NB4 (cell line): ENCODE results near the gene REP15.

DNA sequence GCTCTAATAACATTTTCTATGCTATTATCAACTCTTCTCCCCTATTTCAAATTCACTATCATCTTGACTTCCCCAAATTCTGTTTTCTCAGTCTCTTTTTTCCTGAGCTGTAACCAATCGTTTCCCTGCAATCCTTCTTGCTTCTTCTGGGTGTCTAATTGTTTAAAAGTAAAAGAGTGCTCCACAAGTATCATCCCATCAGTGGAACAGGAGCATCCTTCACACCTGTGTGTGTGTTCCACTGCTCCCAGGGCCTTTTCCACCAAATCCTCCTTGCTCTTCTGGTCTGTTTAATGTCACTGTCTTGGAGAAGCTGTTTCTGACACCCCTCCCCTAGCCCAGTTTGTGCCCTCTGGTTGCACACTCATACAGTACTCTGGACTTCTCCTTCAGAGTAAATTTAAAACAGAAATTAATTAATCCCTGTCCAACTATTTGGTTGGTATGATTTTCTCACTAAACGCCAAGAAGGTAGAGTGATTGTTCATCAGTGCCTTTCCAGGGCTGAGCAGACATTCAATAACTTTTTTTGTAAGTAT, 315.7 kb downstream of the SSPN start:
- RRBS: no CpG with 5 or more reads among the region's 2 CpGs

DNA sequence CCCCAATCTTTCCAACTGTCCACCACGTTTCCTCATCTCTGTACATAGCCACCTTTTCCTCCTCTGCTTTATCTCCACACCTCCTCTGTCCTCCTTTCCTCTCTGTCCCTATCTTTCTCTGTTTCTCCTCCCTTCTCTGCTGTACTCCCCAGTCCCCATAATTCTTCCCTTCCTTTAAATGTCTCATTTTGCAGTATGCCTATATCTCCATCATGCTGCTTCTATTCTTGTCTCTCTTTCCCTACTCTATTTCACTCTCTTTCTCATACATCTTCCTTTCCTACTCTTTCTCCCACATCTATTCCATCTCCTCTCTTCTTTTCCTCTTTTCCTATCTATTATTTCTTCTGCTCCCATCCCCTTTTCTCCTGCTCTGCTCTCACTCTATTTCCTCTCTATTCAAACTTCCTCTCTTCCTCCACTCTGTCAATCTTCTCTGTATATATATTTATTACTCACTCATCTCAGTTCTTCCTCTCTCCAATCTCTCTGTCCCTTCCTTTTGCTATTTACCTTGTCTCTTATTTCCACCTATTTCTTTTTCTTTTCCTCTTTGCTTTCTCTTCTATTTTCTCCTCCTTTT, 232.5 kb downstream of the ITPR2 start:
- RRBS: no CpG with 5 or more reads among the region's 1 CpG

- RRBS: no CpG with 5 or more reads among the region's 6 CpGs
These were observed 206.6 kb downstream of the ITPR2 start for GRCh38 chr12:26626316-26626945.

DNA sequence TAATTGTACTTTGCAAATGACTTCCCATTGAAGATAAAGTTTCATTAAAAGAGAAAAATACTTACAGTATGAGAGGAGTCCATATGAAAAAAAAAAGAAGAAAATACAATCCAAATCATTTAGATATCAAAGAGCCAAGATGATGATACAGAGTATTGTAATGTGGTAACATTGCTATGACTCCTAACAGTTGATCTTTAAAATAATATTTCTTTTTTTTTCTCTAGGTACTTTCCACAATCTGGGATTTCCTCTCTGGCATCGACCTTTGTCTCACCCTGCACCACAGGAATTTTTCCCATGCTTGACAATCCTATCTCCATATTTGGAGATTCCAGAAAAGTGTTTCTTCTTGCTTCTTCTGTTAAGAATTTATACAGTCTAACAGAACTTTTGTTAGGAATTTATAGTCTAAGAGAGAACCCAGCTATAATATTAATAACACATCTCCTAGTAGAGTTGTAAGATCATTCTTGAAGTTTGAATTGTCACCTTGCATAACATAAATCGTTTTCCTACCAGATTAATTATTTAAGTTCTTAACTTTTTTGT, 184.4 kb downstream of the ITPR2 start:
- RRBS: no CpG with 5 or more reads among the region's 2 CpGs

- RRBS: no CpG with 5 or more reads among the region's 11 CpGs
These were observed 96.0 kb downstream of the ITPR2 start for GRCh38 chr12:26736942-26737421.

GRCh38 chr12:26830513-26831858, 2.0 kb downstream of the ITPR2 start:
- RRBS: no CpG with 5 or more reads among the region's 15 CpGs

DNA sequence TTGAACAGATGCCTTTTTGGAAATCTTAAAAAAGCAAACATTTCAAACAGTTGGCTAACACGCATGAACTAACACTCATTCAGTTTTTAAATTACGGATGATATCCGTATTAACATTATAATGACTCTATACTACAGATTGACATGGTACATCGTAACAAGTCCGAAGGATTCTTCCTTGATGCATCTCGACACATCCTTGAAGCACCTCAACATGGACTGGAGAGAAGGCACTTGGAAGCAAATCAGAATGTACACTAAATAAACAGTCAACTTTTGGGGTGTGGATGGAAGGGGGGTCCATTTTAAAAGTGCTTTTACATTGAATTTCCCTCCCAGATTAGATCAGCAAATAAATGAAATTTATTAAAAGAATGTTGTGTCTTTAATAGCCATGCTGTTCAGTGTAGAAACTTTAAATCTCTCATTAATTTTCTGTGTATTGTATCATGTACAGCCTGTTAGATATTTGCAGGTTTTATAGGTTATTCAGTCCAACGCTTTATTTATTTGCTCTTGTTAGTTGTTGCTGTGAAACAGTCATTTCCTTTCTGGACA, 22.2 kb downstream of the FGFR1OP2 start:
- RRBS: no CpG with 5 or more reads among the region's 7 CpGs

GRCh38 chr12:27012561-27012863, 1.7 kb downstream of the TM7SF3 start:
- RRBS: no CpG with 5 or more reads among the region's 8 CpGs

DNA sequence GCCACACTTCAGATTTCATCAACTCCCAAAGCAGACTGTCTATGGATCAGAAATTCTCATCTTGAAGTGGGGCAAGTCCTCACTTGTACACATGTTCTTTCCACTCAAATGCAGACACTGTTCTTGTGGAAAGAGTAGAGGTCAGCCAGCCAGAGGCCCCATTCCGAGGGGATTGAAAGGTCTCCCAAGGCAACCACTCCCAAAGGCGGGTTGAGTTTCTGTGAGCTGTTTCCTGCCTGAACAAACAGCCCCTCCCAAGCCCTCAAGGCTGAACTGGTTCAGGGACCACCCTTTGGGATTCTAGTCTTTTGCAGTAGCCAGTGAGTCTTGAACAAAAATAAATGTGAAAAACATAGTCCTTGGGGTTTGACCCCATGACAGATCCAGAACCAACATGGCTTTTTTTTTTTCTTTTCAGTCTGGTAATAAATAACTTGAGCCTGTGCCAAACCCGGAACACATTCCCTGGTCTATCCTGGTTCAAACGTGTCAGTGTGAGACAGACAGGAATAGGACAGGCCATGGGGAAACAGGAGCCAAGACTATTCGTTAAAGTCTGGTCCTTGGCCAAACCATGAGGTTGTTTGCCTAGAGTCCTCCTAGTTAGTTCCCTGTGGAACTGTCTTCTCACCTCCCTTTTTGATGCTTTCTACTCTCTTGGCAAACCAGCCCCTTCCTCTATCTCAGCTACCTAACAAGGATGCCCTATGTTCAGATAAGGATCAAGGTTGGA, 17.6 kb upstream of the STK38L start:
- RRBS: no CpG with 5 or more reads among the region's 5 CpGs

DNA sequence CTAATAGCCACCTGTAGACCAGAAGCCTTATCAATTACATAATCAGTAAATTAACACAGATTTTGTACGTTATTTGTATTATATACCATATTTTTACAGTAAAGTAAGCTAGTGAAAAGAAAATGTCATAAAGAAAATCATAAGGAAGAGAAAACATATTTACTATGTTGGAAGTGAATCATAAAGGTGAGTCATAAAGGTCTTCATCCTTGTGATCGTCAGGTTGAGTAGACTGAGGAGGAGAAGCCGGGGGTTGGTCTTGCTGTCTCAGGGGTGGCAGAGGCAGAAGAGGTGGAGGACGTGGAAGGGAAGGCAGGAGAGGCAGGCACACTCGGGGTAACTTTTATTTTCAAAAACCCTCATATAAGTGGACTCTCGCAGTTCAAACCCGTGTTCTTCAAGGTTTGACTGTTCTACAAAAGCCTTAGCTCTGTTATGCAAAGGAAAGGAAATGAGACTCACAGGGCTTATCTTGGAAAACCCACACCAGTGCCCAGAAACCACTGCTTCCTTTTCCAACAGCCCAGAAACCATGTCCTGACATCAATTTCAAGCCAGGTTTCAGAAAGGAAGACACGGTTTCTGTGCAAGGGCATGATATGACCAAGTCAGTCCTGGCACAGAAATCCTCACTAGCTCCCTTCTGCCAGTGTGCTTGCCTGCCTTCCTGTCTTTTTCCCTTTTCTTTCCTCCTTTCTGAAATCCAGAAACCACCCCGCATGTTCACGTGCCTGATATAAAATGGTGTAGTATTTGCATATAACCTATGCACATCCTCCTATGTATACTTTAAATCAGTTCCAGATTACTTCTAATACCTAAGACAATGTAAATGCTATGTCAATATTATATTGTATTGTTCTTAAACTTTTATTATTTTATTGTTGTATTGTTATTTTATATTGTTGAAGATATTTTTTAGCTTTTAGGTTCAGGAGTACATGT, 14.1 kb downstream of the SMCO2 start:
- RRBS: no CpG with 5 or more reads among the region's 10 CpGs

DNA sequence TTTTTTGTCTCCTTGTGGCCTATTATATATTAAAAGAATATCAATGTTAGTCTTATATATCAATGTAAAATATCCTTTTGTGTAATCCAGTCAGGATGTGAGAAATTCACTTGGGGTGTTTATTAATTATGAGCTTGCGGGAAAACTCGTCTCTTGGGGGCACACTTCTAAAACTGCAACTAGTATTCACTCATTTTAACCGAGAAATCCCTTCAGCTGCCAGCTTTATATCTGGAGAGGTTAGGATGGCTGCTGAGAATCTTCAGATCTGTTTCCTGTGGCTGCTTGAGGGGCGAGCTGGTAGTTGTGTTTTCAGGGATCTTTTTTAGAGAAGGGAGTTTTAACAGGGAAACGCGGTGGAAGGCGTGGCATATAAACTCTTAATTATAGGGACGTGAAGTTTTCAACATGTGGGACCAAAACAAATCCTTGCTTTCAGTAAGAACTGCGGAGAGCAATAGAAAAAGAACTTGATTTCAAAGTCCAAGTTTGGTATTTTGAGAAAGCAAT, 832 bp downstream of the PPFIBP1 start:
- RRBS: no CpG with 5 or more reads among the region's 9 CpGs

DNA sequence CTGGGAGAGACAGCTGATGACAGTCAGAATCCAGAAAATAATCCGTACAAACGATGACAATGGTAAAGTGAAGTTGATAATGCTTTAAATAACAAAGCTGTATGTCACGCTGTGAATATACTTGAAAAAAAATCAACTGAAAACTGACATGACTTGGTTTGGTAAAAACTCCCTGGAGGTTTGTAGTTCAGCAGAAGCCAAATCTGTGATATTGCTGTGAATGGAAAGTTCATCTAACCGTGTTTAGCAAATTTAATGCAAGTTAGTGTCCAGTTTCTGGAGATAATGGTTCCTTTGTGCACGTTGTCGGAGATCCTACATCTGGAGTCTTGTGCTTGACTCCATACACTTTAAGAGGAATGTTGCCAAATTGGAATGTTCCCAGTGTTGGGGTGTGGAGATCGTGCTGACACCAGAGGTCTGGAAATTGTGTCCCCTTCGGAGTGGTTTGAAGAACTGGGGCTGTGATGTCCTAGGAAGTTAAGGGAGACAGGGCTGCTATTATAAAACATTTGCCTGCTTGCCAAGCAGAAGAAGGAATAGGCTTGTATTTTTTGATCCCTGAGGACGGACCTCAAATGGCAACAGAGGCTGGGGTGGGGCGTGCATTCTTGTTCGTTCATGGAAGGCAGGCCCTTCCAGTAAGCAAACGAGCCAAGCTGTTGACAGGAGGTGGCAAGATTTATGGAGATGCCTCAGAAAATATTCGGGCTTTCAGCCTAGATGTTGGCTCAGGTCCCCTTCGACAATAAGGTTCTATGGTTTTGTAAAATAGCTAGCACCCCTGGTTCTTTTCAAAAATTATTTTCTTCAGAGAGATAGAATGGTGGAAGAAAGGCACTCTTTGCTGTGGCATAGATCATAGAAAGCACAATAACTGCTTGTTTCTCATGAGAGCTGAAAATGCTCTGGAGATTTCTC, 30.7 kb downstream of the PPFIBP1 start:
- RRBS: no CpG with 5 or more reads among the region's 14 CpGs

- RRBS: no CpG with 5 or more reads among the region's 3 CpGs
These were observed 48.7 kb upstream of the REP15 start for GRCh38 chr12:27647535-27648052.

DNA sequence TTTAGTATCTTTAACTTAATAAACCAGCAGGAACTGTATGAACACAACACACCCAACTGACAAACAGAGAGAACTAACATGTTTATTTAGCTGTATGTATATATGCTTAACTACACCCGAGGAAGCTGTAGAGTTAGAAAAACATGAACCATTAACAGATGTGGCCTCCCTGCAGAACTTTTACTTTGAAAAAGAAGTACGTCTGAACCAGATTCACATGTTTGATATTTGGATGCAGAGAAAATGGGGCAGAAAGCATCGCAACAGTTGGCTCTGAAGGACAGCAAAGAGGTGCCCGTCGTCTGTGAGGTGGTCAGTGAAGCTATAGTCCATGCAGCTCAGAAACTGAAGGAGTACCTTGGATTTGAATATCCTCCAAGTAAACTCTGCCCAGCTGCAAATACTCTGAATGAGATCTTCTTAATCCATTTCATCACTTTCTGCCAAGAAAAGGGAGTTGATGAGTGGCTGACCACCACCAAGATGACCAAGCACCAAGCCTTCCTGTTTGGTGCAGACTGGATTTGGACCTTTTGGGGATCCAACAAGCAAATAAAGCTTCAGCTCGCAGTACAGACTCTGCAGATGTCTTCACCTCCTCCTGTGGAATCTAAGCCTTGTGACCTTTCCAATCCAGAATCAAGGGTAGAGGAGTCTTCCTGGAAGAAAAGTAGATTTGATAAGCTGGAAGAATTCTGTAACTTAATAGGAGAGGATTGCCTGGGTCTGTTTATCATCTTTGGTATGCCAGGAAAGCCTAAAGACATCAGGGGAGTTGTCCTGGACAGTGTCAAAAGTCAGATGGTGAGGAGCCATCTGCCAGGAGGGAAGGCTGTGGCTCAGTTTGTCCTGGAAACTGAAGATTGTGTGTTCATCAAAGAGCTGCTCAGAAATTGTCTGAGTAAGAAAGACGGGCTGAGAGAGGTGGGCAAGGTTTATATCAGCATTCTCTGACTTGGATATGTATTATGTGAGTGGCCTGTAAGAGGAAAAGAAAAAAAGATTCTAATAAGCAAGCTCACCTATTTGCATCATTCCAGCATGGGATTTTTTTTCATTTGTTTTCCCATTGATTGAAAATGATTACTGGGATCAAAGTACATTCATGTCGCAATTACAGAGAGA, at the start of gene REP15:
Gene REP15 (plus strand): TSS at position 128 of the 1,125 bp plus-strand sequence.
- RRBS: no CpG with 5 or more reads among the region's 8 CpGs

GRCh38 chr12:27802315-27802851, 22.3 kb upstream of the MANSC4 start:
- RRBS: no CpG with 5 or more reads among the region's 4 CpGs

DNA sequence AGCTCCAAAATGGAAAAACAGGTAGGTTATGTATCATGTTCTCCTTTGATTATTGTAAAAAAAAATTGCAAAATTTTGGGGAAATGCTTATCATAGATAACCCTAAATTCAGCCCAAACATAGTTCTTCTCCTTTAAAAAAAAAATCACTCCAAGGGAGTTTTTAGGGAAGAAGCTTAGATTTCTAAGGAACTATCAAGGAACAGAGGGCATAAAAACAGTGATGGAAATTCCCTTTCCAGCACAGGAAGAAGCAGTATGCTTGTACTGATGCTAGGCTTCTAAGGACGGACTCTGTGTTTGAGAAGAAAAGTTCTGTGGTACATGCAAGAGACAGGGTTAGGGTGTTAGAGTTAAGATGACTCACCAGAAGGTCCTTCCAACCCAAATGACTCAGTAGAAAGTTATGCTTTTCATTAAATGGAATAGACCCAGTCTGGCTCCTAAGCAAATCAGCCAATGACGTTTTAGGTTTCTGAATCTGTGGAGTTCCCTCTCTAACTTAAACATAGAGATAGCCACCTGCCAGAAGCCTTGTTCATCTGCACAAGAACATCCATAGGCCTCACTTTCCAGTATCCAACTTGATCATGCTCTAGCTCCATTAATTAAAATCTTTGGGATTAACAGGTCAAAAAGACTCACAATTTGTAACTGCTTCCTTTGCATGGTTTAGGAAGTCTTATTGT, 5.7 kb downstream of the PTHLH start:
- RRBS: no CpG with 5 or more reads among the region's 2 CpGs

- RRBS: no CpG with 5 or more reads among the region's 5 CpGs
These were observed 4.2 kb downstream of the FAR2 start for GRCh38 chr12:29153040-29153842.

GRCh38 chr12:29338319-29339089, 42.5 kb downstream of the ERGIC2 start:
- RRBS: no CpG with 5 or more reads among the region's 6 CpGs

DNA sequence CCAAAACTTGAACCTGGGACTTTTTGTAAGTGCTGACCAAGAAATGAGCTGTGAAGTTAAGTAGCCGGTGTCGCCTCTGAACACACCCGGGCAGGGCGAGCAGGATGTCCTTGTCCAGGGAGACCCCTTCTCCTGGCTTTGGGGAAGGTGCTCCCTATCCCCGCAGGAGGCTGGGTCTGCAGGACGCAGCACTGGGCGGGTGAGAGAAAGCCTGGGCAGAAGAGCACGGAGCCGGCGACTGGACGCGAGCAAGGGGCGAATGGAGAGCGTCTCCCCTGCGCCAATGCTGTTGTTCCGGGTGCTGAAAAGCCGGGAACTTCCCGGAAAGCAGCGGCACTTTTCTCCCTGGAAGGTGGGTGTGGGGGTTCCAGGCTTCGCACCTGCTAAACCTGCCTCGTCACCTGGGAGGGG, 417.0 kb upstream of the TMTC1 start:
- RRBS: 90% methylated on average over 8 of the region's 21 CpGs